Sigmoid colon (tissue), 4 donors: ENCODE measurements around the genes SCAMP3 and VHLL.

DNA sequence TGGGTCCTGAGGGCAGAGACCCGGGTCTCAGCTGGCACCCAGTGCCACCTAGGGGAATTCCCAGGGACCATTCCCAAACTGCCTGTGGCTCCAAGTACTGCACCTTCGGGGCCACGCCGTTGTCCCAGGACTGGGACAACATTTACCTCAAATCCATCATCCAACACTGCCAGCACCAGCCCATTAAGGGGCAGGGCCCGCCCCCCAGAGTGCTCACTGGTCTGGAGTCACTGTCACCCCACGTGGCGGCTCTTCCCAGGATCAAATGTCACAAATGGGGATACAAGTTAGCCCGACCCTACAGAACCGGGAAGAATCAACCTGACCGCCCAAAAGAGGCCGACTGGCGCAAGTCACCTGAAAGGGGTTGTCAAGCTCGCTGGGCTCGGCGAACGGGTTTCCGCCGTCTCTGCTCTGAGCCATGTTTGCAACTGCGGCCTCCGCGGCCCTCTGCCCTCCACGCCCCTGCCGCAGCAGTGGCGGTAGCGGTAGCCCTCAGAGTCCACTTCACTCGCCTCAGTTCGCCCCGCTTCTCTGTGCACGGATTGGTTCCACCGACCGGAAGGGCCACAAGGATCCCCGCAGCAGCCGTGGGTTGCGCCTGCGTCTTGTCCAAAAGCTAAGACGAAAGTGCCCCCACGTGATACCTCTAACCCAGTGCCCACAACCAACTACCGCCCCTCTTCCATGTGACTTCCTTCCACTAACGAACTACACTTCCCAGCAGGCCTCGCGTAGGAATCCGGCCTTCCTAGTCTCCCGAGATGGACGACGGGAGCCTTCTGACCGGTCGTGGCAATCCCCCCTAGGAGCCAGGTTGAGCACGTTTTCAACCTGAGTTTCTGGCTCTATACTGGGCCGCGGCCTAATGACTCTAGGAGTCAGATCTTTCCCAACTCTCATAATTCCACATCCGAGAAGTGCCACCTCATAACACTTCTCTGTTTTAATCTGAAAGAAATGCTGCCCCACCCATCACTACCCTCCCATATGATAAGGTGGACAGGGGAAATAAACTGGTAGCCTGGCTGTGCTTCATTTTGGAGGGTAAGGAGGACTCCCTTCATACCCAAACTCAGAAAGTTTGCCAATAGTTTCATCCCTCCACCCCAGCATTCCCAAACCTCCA lies at the start of gene SCAMP3:
Gene SCAMP3, minus strand, starts transcription at position 632 of the 1,129 bp plus-strand sequence.
- PRO-cap: bidirectional peak, plus-strand start at position 762 of the sequence, minus-strand start at position 614 of the sequence
- RAMPAGE, long total RNA, 4 experiments: start-site peak on the minus strand in 4 of 4 experiments, centred at positions 519 to 567 of the sequence, 402 to 1,226 reads per replicate

DNA sequence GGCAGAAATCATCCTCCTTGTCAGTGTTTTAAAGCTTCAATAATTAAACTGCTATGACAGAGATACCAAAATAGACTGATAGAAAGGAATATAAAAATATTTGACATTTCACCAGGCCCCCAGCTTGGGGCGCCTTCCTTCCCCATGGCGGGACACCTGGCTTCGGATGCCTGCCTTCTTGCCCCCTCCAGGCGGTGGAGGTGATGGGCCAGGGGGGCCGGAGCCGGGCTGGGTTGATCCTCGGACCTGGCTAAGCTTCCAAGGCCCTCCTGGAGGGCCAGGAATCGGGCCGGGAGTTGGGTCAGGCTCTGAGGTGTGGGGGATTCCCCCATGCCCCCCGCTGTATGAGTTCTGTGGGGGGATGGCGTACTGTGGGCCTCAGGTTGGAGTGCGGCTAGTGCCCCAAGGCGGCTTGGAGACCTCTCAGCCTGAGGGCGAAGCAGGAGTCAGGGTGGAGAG lies 112.4 kb downstream of the RUSC1 start:
- PRO-cap: no peak
- RAMPAGE, long total RNA, 4 experiments: no peak in any of the 4 experiments

DNA sequence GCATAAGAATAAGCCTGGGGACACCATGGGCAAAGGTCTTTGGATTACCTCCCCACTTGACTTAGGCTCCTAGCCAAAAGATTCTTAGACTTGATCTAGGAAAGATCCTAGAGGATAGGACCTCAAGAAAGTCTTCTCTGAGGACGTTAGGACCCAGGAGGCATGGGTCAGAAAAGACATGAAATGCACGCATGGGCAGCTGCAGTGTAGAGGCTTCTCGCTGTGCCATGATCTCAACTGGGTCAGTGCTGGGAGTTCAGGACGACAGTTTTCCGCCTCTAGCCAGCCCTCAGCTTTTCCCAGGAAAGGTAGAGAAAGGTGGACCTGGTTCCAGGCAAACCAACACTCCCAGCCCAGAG lies 26.5 kb downstream of the MSTO1 start:
- PRO-cap: no peak
- RAMPAGE, long total RNA, 4 experiments: no peak in any of the 4 experiments

- PRO-cap: no peak
- RAMPAGE, long total RNA, 4 experiments: no peak in any of the 4 experiments
Observed at GRCh38 chr1:155678800-155679383, 9.7 kb downstream of the YY1AP1 start.

- PRO-cap: no peak
- RAMPAGE, long total RNA, 4 experiments: no peak in any of the 4 experiments
Observed at GRCh38 chr1:155934878-155935533, 793 bp upstream of the KHDC4 start.

- PRO-cap: no peak
- RAMPAGE, long total RNA, 4 experiments: no peak in any of the 4 experiments
Observed at GRCh38 chr1:155971849-155972682, 6.3 kb downstream of the ARHGEF2 start.

GRCh38 chr1:156080186-156080677 lies 2.0 kb downstream of the MEX3A start:
- PRO-cap: no peak
- RAMPAGE, long total RNA, 4 experiments: no peak in any of the 4 experiments

- PRO-cap: no peak
- RAMPAGE, long total RNA, 4 experiments: no peak in any of the 4 experiments
Observed at GRCh38 chr1:156113408-156114056, 979 bp upstream of the LMNA start.

GRCh38 chr1:156115834-156116526 lies 1.5 kb downstream of the LMNA start:
- PRO-cap: no peak
- RAMPAGE, long total RNA, 4 experiments: no peak in any of the 4 experiments

- PRO-cap: unidirectional peak, plus-strand start at chr1:156119766
- RAMPAGE, long total RNA, 4 experiments: no peak in any of the 4 experiments
Observed at GRCh38 chr1:156119451-156120559, 5.3 kb downstream of the LMNA start.

DNA sequence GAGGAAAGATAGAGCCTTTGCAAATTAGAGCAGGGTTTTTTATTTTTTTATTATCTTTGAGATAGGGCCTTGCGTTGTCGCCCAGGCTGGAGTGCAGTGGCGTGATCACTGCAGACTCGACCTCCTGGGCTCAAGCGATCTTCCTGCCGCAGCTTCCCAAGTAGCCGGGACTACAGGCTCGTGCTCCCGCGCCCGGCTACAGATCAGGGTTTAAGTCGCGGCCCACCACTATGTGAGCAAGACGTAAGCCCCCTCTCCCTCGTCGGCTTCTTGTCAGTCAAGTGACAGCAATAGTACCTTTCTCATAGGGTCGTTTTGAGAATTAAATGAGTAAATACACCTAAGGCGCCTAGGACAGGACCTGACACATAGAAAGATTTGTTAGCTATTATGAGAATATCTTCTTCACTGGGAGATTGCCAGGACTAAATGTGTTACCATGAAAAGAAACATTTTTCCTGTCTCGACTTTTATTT lies 663 bp downstream of the PMF1 start:
- PRO-cap: no peak
- RAMPAGE, long total RNA, 4 experiments: no peak in any of the 4 experiments

DNA sequence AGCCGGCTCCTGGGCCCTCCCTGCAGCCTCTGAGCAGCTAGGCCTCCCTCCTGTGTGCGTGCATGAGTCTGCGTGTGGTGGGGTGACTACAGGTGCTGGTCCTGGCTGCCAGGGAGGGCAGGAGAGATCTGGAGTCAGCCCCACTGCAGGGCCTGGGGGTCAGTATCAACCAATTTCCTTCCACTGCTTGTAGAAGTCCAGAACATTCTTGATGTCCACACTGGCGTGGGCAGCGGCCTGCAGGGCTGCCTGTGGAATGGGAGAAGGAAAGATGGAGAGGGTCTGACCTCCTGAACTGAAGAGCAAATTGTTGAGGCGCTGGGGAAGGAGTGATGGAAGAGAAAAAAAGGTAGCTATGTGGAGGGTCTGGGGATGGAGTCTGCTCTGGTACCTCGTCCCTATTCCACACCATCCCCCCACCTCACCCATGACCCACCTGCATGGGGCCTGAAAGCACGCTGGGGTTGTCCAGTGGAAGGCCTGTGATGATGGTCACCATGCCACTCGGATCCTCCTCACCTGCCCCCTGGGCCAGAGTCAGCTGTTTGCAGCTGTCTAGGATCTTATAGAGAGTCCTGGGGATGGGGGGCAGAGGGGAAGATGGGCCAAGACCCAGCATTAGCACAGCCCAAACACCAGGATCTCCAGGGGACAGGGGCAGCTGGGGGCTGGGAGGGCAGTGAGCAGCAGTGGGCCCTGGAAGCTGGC lies 2.7 kb upstream of the PAQR6 start:
- PRO-cap: no peak
- RAMPAGE, long total RNA, 4 experiments: no peak in any of the 4 experiments

DNA sequence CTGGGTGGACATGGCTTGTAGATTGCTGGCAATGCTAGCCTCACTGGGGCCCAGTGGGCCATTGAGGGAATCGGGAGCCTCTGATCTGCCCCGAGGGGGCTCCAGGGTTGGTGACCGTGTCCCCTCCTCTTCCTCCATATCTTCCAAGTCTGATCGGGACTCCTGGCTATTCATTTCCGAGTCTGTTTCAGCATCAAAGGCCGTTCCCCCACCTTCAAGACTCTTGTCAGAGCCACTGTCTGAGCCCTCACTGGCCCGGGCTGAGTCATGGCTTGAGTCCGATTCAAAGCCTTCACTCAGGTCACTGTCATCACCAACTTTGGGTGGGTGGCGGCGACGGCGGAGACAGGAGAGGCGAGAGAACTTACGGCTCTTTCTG lies 16.7 kb downstream of the SMG5 start:
- PRO-cap: no peak
- RAMPAGE, long total RNA, 4 experiments: no peak in any of the 4 experiments

- PRO-cap: no peak
- RAMPAGE, long total RNA, 4 experiments: no peak in any of the 4 experiments
Observed at GRCh38 chr1:156281051-156281675, 1.5 kb downstream of the SMG5 start.

DNA sequence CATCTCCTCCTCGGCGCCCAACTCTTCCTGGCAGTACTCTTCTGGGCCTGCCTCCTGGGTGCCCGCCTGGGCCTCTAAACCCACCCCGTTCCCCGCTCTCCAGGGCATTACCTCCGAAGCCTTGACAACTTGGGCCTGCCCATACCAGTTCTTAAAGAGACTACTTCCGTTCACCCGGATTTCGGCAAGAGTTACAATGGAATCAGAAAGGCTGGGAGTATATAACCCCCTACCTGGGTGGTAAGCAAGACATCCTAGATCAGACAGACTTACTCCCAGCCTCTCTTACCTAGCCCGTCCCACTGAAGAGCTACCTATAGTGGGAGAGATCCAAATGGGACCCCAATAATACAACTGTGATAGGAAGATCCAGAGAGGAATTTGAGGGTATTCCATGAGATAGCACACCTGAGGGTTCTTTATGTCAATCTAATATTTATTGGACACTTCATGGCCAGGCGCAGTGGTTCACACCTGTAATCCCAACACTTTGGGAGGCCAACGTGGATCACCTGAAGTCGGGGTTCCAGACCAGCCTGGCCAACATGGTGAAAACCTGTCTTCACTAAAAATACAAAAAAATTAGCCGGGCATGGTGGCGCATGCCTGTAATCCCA lies at the start of gene VHLL:
Gene VHLL, minus strand, starts transcription at position 226 of the 617 bp plus-strand sequence.
- PRO-cap: no peak
- RAMPAGE, long total RNA, 4 experiments: no peak in any of the 4 experiments

DNA sequence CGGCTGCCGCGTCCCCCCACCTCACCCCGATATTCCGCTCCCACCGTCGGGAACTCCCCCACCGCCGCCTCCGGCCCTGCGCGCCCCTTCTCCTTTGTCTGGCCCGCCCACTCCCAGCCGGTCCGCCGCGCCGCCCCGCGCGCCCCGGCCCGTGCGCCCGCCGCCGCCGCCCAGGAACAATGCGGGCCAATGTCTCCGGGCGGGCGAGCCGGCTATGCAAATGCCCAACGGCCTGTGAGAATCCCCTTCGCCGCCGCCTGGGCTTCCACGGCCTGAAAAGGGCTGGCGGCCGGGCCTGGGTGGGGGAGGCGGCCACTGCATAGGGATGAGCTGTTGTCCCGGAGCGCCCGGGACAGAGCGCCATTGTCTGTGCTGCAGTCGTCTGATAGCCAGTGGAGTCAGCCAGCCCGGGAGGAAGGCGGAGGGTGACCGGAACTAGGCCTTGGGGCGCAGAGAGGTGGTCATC lies 19.4 kb downstream of the RHBG start:
- PRO-cap: no peak
- RAMPAGE, long total RNA, 4 experiments: no peak in any of the 4 experiments

GRCh38 chr1:156478879-156479444 lies 21.6 kb downstream of the MEF2D start:
- PRO-cap: no peak
- RAMPAGE, long total RNA, 4 experiments: no peak in any of the 4 experiments

GRCh38 chr1:156480555-156481715 lies 19.6 kb downstream of the MEF2D start:
- PRO-cap: no peak
- RAMPAGE, long total RNA, 4 experiments: no peak in any of the 4 experiments

- PRO-cap: no peak
- RAMPAGE, long total RNA, 4 experiments: no peak in any of the 4 experiments
Observed at GRCh38 chr1:156483195-156483693, 17.3 kb downstream of the MEF2D start.

- PRO-cap: no peak
- RAMPAGE, long total RNA, 4 experiments: no peak in any of the 4 experiments
Observed at GRCh38 chr1:156491245-156491592, 9.4 kb downstream of the MEF2D start.